SK-N-MC (cell line): Measurements from ENCODE around the gene CSNKA2IP.

DNA sequence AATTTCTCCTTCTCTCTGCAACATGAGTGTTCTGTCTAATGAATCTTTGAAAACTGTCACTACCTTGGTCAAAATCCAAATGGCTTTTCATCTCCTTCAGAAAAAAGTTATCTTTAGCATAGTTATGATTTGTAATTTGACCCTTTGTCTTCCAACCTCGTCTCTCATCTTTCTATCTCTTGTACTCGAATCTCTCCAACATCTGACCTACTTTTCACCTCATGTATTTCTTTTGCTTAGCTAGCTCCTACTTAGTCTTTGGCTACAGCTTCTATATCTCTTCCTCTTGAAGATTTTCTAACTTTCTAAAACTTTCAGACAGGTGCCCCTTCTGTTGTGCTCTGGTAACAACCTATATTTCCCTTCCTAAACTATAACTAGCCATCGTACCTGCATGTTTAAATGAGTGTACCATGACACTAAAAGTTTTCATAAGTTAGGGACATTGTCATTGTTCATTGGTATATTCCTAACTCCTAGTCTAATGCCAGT, 971.0 kb downstream of the ROBO1 start:
- RRBS: no CpG with 5 or more reads among the region's 3 CpGs

DNA sequence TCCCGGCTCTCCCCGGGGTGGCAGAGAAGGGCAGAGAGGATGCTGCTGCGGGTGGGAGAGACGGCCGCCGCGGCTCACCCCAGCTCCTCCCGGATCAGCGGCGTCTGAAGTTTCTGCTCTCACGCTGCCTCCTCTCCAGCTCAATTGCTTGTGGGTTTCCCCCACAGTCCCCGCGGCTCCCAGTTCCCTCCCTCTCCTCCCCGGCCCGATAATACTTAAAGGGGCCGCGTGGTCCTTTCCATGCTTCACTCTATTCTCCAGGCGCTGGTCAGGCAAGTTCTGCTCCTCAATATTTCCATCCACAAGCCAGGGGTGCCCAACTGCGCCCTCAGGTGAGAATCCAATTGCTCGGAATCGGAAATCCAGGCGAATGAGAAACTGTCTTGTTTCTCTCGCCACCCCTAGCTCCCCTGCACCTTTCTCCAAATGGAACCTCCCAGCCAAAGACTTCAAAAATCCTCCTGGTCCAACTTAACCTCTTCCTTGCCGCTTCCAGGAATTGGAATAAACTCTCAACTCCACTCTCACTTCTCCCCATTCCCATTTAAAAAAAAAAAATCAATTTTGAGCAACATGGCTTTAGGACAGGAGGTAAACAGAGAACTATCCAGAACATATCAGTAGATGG, 748.4 kb downstream of the ROBO1 start:
- RRBS: 3% methylated on average over 12 of the region's 24 CpGs

DNA sequence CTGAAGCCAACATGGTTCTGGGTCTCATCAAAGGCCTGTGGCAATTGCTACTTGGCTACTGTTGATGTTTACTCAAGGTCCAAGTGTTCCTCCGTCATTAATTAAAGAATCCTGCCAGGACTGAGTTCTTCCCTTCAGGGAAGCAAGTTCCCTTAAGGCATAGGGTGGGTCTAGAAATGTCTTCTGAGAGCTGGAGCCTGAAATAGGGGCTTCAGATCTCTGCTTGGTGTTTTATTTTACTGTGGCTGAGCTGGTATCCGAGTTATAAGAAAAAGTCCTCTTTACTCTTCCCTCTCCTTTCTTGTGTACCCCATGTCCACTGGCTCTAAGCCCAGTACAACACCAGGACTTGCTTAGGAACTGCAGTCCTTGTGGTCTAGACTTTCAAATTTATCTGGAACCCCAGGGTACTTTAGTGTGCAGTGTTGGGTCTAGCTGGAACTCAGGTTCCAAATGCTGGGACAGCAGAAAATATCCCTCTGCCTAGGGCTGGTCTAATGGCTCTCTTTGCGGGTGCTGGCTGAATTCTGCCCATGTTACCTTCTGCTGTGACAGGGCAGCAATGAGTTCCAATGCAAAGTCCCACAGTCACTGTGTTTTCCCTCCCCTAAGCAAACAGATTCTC, 229.9 kb downstream of the GBE1 start:
- RRBS: no CpG with 5 or more reads among the region's 3 CpGs

DNA sequence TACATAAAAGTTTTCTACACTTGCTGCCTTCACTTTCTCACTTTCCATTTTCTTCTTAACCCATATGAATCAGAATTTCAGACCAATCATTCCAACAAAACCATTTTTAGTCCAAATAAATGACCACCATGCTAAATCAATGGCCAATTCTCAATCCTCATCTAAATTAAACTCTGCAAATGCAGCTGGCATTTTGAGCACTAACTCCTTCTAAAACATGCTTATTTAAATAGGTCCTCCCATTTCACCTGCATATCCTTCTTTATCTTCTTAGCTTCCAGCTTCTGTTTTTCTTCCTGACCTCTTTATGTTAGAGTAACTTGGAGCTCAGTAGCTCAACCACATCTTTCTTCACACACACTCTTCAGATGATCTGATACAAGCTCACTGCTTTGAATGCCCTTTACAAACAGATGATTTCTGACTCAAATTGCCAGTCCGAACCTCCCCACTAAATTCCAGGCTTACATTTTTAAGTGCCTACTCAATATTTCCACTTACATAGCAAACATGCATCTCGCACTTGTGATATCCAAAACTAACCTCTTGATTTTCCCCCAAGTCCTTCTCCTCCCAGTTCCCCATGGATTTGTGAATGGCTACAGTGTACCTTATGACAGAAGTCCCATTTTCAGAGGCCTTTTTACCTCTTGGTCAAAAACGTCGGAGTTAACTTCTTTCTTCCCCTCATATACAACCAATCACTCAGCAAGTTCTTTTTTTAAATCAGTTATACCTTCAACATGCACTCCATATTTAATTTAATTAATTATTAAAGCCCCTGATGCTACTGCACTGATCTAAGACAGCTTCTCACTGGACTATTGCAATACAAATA, 139.1 kb downstream of the GBE1 start:
- RRBS: no CpG with 5 or more reads among the region's 4 CpGs

DNA sequence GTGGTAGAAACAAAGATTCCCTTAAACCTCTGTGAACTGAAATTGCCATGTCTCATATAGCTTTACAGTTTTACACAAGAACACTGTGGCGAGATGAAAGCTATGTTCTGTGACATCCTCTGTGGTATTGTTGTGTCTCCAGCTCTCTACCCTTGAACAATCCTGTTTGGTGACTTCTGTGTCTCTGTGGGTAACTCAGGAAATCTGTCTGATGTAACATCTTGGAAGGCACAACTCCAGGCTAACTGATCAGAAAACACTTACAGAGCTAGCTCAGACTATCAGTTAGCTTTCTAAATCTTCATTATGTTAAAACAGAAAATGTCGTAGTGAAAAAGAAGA, 318.8 kb upstream of the GBE1 start:
- RRBS: no CpG with 5 or more reads among the region's 2 CpGs

DNA sequence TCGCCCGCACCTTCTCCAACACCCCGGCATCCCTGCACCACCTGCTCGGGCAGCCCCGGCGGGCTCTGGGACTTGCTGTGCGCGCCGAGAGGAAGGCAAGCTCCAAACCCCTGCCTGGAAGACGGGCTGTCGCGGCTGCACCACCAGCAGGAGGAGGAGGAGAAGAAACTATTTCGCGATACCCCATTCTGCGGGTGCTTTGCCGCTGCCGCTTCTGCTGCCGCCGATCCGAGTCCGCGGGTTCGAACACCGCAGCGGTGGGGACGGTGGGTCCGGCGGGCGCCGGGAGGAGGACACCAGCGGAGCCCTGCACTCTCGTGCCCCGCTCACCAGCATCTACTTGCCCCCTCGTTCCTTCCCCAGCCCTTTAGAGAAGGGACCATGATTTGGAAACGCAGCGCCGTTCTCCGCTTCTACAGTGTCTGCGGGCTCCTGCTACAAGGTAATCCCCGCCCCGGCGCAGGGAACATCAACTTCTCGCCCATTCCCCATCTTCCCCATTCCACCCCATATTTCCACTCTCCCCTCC, 502 bp downstream of the CADM2 start:
- RRBS: 0% methylated on average over 3 of the region's 43 CpGs

GRCh38 chr3:86993742-86994079, 2.8 kb upstream of the VGLL3 start:
- RRBS: no CpG with 5 or more reads among the region's 6 CpGs

GRCh38 chr3:87088917-87090141, 98.4 kb upstream of the VGLL3 start:
- RRBS: 94% methylated on average over 11 of the region's 47 CpGs

DNA sequence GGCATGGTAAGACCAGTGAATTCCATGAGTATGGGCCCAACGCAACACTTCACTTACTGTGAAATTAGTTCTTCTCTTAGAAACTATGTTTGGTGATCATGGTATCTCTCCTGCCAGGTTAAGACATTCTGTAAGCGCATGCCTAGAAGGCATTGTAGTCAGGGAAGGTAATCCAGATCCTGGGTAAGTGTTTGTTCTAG, 89.1 kb upstream of the POU1F1 start:
- RRBS: no CpG with 5 or more reads among the region's 2 CpGs

- RRBS: no CpG with 5 or more reads among the region's 2 CpGs
Measured at GRCh38 chr3:88338154-88338665, at the start of gene CSNKA2IP. Gene CSNKA2IP (plus strand): TSS chr3:88338456.

GRCh38 chr3:89693703-89694022, 586.2 kb downstream of the EPHA3 start:
- RRBS: no CpG with 5 or more reads among the region's 1 CpG

- RRBS: no CpG with 5 or more reads among the region's 16 CpGs
Measured at GRCh38 chr3:89747279-89747935, 640.0 kb downstream of the EPHA3 start.

DNA sequence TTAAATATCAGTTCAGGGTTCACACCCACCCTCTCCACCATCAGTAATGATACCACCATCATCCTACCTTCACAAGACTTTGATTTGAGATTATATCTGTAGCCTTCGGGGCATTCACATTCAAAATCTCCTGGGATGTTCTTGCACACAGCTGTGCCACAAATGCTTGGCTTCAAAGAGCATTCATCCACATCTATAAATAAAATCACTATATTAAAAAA, 73.0 kb downstream of the PROS1 start:
- RRBS: no CpG with 5 or more reads among the region's 1 CpG

GRCh38 chr3:94070163-94070487, 7.3 kb downstream of the NSUN3 start:
- RRBS: no CpG with 5 or more reads among the region's 8 CpGs

GRCh38 chr3:94881131-94881385, 818.2 kb downstream of the NSUN3 start:
- RRBS: no CpG with 5 or more reads among the region's 1 CpG

DNA sequence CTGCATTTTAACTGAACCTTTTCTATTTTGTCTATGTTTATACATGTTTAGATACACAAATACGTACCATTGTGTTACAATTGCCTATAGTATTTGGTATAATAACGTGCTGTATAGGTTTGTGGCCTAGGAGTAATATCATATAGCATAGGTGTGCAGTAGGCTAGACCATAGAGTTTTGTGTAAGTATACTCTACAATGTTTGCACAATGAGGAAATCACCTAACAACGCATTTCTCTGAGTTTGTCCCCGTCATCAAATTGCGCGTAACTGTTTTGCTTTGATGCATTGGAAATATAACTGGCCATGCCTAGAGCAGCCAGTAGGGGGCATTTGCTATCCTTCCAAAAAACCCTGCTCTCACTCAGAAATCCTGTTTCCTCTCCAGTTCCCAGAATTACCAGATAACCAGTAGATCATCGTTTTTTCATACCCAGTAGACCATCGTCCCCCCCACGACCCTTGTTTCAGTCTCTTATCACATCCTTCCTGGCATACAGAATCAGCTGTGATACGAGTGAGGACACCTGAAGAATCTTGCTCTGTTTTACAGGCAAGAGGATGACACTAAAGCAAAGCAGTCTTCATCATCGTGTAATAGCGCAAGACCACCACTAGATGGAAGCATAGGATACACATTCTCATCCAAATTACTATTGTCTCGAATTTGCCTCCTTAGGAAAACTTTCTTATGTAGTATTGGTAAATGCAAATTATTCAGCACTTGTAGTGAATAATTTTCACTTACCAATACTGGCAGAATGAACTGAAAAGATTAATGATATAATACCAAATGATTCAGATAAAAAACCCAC, 4.3 kb upstream of the GABRR3 start:
- RRBS: no CpG with 5 or more reads among the region's 13 CpGs

- RRBS: no CpG with 5 or more reads among the region's 1 CpG
Measured at GRCh38 chr3:99503115-99503617, 135.2 kb upstream of the COL8A1 start.

DNA sequence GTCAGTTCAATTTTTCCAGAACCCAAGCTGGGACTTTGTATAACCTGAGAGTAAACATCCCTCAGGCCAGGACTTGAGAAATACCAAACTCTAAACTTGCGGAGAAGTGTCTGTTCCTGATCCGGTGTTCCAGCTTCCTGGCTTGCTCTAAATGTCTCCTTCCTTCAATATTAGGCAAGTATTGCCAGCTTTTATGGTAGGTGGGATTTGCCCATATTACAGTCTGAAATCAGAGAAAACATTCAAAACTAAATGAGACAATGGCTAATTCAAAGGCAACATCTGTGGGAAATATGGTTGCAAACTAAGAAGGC, 88.4 kb upstream of the COL8A1 start:
- RRBS: no CpG with 5 or more reads among the region's 2 CpGs

- RRBS: no CpG with 5 or more reads among the region's 2 CpGs
Measured at GRCh38 chr3:99648196-99648647, 9.8 kb downstream of the COL8A1 start.

DNA sequence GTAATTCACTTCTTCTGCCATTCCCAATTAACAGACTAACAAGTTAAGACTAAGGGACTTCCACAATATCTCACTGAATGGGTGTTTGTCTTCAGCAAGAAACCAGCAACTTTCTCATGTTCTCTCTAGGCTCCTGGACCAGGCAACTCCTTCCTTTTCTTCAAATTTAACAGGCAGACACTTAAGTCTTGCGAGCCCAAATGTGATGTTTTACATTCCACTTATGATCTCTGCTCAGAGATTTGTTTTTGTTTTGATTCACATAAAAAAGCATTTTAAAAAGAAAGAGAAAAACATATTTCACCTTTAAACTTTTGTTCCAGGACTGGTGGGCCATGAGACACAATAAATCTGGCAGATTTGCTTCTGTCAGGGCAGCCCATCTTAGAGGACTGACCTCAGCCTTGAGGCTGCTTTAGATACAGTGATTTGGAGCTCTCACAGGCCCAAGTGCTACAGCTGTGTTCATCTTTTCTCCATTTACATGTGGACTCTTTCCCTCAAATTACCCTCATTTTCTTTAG, 51.9 kb downstream of the CMSS1 start:
- RRBS: no CpG with 5 or more reads among the region's 1 CpG